ENCODE measurements around the genes ACIN1 and CPNE6.

DNA sequence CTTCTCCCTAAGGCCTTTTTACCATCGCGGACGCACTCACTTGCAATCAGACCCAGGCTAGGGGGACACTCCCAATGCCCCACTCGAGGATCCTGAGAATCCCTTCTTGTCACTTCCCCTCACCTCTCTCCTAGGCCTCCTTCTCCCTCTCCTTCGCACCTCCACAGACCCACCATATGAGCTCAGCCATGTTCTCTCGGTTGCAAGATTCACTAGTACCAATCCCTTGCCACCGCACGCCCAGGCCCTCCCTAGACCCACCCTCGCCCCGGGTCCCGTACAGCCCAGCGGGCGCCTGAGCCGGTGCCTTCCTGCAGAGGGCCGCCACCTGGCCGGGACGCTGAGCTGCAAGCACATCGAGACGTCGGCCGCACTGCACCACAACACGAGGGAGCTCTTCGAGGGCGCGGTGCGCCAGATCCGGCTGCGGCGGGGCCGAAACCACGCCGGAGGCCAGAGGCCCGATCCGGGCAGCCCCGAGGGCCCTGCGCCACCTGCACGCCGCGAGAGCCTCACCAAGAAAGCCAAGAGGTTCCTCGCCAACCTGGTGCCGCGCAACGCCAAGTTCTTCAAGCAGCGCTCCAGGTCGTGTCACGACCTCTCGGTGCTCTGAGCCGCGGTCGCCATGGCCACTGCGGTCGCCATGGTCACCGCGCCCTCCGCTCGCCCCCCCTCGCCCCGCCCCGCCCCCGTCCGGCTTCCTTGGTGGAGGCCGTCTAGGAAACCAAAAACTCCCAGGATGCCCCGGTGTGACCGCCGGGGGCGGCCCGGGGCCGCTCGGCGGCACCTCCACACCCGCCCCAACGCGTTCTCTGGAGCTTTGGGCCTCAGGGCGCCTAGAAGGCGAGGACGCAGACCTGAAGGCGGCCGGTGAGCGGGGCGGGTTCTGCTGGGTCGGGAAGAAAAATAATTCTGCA lies 3.5 kb downstream of the REM2 start:
- PRO-cap: bidirectional peak, plus-strand start at position 737 of the sequence, minus-strand start at position 571 of the sequence

GRCh38 chr14:23062788-23063255 lies 5.5 kb upstream of the CDH24 start:
- PRO-cap: no peak

- PRO-cap: no peak
Measured at GRCh38 chr14:23070342-23071186, 13.2 kb upstream of the CDH24 start.

GRCh38 chr14:23091434-23092370 lies 3.2 kb downstream of the ACIN1 start:
- PRO-cap: no peak

DNA sequence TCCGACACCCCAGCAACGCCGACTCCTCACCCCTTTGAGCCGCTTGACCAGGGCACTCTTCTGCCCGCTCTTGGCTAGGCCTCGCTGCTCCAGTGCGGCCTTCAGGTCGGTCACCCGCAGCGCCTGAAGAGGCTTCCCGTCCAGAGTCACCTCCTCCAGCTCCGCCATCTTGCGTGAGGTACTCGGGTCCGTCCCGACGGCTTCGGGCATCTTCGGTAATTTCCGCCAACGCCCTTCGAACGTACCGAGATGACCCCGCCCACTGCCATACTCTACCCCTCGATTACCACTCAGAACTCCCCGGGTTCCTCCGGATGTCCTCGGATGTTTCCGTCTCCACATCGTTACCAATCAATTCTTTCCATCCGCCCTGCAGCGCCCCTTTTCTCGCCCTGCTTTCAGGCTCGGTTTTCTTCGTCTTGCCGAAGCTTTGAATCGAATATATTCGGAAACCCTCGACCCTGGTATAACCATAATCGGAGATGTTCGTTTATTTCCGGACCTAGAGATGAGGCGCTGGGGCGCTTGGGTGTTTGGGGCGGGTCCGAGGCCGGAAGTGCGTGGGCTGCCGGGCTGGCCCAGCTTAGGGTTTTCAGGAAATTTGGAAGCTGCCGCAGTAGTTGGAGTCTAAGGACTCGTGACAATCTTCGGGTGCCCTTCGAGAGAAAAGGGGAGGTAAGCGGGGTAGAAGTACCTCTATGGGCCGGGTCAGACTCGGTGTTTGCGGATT lies at the start of gene ACIN1:
Gene ACIN1 (minus strand): TSS at position 192 of the 730 bp plus-strand sequence.
- PRO-cap: unidirectional peak, minus-strand start at position 171 of the sequence; unidirectional peak, plus-strand start at position 586 of the sequence; unidirectional peak, plus-strand start at position 616 of the sequence

DNA sequence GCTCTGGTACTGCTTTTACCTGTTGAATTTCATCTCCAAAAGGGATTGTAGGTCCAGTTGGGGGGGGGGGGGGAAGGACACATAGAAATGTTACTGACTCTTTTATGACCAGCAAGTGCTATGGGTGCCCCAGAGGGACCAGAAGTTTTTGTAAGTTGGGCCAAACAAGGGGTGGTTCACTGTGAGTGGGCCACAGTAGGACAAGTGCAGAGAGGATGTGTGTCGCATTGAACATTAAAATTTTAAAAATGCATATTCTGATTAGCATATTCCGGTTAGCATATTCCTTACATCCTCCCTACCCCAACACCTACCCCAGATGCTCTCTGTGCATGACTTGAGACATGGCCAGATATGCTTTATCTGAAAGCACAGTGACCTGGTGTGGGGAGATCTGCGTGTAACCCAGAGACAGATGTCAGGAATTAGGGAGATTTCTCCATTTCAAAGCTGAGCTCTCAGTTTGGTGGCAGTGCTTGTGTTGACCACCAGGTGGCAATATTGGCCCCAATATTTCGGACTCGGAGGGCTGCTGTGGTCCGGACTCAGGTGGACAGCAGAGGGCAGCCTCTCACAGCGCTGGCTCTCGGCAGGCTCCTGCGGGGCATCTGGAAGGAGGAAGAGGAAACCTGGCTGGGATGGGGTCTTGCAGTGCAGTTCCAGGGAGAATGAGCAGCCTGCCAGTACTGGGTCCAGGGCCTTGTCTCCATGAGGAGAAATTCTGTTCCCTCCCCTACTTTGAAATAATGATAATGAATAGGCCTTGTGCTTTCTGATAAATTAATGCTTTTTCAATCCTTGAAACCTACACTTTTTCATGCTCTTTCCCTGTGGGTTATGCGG lies 1.6 kb upstream of the CEBPE start:
- PRO-cap: no peak

GRCh38 chr14:23157408-23158041 lies 25.9 kb downstream of the SLC7A8 start:
- PRO-cap: no peak

GRCh38 chr14:23294891-23295422 lies 7.7 kb downstream of the PPP1R3E start:
- PRO-cap: no peak

- PRO-cap: no peak
Measured at GRCh38 chr14:23378141-23379043, 1.5 kb downstream of the CMTM5 start.

DNA sequence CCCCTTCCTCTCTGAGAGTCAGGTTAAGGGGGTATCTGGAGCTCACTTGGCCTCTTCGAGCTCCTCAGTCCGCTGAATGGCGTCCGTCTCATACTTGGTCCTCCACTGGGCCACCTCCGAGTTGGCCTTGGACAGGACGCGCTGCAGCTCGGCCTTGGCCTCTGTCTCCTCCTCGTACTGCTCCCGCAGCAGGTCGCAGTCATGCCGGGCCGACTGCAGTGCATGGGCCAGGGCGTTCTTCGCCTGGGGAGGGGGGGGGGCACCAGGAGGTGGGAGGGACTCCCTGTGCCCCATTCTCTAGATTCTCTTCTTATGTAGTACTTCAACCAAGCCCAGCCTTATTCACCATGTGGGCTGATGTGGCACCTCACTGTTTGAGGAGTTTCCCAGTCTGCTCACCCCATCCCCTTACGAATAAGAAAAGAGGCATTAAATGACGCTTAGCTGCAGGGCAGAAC lies 12.0 kb downstream of the CMTM5 start:
- PRO-cap: no peak

DNA sequence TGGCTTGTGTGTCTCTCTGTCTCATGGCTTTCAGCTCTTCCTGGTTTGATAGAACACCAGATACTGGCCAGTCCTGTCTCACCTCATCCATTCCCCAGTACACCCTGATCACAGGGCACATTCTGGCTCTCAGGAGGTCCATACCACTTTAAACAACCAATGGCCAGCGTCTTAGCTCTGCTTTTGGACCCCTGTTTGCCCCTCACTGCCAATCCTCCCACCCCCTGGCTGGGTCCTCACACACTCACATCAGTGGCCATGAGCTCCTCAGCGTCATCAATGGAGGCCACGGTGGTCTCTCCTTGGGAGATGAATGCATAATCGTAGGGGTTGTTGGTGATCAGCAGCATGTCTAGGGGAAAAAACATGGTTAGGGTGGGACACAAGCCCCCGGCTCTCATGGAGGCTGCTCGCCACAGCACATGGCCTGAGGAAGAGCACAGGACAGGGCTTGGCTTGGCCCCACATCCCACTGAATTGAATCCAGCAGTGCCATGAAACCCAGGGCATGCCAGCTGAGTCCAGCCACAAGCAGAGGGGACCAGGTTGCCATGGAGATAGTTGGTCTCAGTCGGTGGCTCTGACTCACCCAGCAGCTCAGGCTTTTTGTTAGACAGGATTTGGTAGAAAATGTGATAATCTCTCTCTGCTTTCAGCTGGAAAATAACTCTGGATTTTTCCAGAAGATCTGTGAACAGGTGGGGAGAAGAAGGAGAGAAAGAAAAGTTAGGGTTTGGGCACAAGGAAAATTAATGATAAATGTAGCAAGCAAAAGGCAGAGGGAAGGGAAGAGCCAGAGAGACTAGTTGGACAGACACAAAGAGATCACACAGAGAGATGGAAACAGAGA lies 4.9 kb downstream of the MYH7 start:
- PRO-cap: no peak

- PRO-cap: no peak
Measured at GRCh38 chr14:23487065-23487672, 17.7 kb downstream of the NGDN start.

GRCh38 chr14:23537078-23537737 lies 14.4 kb downstream of the ZFHX2 start:
- PRO-cap: no peak

DNA sequence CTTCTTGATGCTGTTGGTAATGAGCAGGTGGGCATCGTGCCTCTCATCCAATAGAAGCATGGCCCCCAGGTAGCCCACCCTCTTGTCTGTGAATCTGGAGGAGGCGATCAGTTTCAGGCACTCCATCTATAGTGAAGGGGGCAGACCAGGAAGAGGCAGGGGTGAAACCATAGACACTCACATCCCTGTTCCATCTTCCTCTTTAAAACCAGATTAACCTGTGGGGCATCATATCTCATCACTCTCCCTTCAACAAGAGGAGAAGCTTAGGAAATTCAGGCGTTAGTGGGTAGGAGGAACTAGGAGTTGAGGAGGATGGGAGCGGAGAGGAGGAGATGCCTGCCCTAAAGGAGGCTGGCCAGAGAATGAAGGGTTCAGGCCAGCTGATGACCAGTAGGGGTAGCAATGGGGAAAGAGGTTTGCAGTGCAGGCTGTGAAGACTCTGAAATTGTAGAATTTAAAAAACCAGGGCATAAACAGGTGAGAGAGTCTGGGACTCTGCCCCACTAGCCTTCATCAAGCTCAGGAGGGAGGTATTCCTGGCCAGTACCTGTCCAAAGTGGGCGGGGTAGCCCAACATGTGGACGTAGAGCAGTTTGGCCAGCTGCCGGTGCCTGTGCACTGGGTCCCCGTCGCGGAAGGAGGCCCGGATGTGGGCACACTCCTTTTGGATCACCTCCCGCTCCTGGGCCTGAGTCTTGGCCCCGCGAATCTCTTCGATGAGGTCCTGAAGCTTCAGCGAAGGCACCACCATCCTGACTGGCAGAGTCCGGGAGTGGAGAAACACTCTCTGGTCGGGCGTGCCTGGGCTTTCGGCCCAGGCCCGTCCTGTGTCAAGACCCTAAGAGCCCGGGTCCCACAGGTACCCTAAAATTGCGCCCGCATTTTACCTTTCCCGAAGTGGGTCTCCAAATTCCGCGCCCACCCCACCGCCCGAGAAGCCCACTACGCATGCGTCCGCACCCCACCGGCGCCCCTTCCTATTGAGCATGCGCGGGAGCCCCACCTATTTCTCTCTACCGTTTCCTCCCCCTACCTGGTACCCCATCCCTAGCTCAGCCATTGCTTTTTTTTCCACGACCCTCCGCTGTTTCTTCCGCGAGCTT lies 677 bp downstream of the AP1G2 start:
- PRO-cap: no peak

DNA sequence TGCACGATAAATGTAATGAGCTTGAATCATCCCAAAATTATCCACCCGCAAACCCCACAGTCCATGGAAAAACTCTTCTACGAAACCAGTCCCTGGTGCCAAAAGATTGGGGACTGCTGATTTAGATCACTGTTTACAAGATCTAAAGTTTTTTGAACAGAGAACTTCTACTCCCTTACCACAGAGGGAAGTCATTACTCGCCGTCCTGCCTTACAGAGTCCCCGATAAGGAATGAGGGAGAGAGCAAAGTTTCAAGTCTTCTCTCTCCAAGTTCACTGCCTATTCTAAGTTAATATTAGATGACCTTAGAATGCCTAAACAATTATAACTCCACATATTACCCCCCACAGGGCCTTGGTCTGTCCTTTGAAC lies 21.8 kb upstream of the DHRS4 start:
- PRO-cap: no peak

DNA sequence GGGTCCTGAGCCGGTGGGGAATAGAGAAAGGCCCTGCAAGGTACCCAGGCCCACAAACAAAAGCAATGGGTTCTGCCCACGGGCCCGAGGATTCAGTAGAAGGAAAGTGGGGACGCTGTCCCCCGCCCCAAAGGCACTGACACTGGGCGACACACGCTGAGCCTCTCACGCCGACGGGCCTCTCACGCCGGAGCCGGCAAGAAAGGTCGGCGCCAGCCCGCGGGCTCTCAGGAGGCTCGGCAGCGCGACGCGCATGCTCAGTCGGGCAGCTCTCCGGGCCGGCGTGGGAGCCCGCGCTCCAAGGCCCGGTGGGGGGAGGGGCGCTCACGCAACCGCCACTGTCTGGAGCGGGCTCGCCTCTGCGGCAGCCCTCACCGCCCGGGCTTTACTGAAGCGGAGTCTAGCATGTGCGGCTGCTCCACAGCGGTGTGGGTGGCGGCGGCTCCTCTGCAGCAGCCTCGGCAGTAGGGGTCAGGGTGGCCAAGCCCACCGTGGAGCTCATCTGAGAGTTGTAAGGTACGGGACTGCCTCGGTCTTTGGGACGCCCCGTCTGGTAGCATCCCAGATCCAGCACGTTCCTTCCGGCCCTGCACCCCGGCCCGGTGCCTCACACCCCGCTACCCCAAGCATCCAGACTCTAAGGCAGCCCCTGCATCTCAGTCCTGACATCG lies 16.2 kb downstream of the DHRS4 start:
- PRO-cap: no peak

DNA sequence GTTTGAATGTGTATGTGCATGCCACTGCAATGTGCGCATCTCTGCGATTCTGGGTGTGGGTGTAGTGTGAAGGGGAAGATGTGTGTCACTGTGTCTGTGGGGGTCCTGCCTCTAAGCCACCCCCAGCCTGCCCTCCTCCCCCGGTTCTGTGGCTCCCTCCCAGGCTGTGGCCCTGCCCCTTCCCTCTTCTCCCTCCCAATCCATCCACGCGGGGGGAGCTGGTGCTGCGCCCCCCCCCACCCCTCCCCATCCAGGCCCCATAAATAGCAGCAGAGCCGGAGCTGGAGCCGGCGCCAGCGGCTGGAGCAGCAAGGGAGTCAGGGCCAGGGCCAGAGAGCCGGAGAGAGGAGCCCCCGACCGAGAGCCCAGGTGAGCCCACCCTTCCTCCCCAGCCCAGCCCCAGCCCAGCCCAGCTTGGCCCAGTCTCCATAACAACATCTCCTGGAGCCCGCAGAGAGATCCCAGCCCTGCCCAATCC lies at the start of gene CPNE6:
Gene CPNE6 (plus strand): TSS at position 290 of the 478 bp plus-strand sequence.
- PRO-cap: no peak

GRCh38 chr14:24138729-24139264 lies 2.6 kb downstream of the EMC9 start:
- PRO-cap: no peak

DNA sequence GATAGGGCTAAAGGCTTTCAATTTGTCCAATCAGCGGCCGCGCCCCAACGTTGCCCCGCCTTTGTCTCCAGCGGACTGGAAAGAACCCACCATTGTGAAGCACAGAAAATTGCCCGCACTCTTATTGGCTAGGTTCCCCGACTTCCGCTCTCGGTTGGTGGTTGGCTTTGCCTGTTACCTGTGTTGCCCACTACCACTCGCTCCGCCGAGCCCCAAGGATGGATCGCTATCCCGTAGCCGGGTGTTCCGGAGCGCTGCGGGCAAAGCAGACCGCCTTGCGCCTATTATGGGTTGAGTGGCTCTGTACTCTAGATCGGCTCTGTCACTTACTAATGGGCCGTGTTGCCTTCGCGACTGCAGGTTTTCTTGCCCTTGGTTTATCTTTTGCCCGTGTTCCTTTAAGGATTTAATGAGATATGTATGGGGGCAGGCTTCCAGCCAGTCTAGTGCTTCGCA lies 307 bp upstream of the EMC9 start:
- PRO-cap: bidirectional peak, plus-strand start at position 193 of the sequence, minus-strand start outside the sequence

GRCh38 chr14:24164134-24164360 lies 3.0 kb downstream of the IRF9 start:
- PRO-cap: no peak